Retinal pigment epithelial cell (primary cell): ENCODE measurements around a stretch of chr6.

DNA sequence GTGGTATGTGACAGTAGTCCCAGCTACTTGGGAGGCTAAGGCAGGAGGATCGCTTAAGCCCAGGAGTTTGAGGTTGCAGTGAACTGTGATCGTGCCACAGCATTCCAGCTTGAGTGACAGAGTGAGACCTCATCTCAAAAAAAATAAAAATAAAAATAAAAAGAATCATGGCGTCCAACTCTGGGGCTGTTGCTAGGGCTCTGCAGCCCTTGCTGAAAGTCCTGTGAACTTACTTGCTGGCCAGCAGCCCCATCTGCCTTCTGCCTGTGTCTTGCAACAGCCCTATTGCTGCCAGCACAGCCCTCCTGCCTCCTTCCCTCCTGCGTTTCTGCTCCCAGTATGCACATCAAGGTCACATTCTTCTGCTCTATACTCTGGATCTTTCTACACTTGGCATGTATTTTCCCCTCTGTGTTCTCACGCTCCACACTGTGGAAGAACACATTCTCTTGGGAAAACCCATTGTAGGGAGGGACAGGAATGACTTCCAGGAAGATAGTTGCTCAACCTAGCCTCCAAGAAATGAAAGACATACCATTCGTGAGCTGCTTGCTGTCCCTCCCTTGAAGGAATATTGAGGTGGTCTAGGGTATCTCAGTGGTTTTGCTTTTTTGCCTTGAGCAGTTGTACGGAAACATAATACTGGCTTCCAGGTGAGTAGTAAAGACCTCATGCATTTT lies 80.9 kb upstream of the PHACTR2 start:
- RRBS = no CpG with 5 or more reads among the region's 7 CpGs

DNA sequence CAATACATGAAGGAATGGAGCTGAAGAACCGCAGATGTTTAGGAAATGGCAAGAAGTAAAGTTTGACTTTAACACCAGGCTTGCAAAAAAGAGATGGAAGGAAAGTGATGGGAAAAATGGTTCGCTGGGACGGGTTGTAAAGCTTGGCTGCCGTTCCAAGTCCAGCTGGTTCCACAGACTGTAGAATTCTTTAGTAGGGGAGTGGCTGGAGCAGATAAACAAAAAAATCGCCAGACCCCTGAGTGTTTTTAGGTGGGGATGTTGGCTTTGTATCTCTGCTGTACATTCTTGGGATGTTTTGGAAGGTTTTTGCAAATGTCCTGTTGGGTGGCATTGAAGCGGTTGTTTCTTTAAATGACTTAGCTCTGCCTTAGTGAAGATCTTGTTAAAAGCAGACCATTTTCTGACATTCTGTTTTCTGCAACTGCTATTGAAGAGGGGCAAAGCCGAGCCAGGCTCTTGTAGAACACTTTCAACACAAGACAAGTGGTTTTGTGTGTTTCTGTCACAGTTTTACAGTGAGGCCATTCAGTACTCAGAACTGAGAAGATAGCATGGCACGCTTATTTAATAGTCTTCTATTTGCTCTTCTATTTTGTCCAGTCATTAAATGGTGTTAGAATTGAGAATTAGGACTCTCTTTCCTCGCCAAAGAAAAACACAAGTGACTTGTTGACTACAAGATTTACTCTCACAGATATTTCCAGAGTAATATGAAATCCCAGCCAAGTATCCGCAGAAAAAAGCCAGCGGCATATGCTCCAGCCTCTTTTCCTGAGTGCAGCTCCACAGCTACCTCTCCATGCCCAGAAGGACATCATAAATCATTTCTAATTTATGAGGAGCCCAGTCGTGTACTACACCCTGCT lies 65.7 kb downstream of the PHACTR2 start:
- RRBS = no CpG with 5 or more reads among the region's 12 CpGs

GRCh38 chr6:143901716-143902166 lies 37.5 kb downstream of the ZC2HC1B start:
- RRBS = no CpG with 5 or more reads among the region's 4 CpGs

DNA sequence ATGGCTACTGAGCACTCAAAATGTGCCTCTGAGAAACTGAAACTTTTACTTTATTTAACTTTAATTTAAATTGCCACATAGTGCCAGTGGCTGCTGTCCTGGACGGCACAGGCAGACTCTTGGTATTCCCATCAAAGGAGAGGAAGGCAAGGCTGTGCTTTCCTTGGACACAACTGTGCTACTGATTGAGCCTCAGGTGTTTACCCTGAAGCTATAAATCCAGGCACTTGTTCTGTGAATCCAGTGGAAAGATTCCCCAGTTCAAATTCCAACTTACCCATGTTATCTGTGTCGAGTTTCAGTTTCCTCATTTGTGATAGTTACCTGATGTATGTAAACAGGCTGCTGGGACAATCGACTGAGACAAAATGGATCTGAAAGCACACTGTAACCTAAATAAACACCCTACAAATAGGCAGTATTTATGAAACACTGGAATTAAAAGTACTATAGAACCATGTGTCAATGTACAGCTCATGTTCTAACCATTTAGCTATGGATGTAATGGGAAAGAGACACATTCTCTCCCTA lies 57.2 kb downstream of the PLAGL1 start:
- RRBS = no CpG with 5 or more reads among the region's 3 CpGs

DNA sequence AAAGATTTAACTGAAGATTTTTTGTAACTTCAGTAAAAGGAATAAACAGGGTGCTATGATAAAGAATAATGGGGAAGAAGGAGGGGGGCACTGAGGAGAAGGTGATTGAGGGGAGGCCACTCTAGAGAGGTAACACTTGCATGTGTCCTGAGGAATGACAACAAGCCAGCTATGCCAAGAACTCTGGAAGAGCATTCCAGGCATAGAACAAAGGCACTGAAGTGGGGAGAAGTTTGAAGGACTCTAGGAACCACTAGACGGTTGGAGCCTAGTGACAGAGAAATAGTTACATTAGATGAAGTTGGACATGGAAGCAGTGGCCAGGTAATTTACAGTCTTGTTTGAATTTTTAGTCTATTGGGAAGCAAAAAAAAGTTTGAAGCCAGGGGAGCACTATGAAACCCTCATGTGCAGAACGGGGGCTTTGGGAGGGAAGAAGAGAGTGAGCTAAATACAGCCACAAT lies 10.9 kb upstream of the SF3B5 start:
- RRBS = no CpG with 5 or more reads among the region's 2 CpGs

DNA sequence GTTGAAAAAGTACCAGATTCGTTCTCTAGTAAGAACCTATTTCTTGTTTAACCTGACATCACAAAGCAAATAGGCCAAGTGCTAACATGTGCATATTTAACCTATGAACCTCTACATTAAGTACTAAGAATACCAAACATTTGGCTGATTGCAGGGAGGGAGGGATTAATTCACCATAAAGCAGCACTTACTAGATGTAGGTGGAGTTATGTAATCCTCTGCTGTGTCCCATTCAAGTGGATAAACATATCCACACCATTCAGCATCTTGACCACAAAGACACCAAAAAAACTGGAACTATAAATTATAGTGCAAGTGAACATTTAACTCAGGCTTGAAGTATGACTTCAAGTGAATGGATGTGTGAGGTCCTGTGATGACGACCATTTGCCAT lies 10.2 kb downstream of the STX11 start:
- RRBS = no CpG with 5 or more reads among the region's 2 CpGs

DNA sequence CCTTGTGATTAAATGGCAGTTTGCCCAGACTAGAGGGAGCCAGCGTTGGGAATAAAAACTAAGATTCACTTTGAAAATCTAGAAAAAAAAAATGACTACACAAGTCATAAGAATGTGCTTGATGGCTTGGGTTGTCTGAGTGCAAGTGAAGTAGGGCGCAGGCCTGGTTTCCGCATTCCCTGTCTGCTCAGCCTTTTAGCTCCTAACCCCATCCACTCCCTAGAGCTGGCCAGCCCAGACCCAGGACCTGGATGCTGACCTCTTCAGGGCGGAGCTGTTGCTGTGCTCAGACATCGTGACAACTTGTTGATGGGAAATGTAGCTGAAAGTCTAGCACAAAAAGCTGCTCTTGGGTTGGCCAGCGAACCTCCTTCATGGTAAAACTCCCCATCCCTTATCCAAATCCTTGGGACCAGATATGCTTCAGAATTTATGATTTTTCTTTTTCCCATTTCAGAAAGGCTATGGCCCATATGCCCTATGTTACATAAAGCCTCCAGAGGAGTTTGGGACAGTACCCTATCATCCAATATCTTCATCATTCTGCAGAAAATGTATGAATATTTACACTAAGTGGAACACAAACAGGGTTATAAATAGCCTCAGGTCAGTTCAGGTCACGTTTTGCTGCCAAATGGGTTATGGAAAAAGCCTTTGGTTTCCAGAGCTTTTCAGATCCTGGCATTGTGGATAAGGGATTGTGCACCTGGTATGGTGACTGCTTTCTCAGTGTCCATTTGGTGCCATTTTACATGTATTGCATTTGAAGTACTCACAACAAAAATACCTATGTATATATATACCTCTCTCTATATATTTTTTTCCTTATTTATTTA lies 29.2 kb downstream of the UTRN start:
- RRBS = no CpG with 5 or more reads among the region's 7 CpGs

GRCh38 chr6:144351121-144351772 lies 66.1 kb downstream of the UTRN start:
- RRBS = no CpG with 5 or more reads among the region's 6 CpGs

DNA sequence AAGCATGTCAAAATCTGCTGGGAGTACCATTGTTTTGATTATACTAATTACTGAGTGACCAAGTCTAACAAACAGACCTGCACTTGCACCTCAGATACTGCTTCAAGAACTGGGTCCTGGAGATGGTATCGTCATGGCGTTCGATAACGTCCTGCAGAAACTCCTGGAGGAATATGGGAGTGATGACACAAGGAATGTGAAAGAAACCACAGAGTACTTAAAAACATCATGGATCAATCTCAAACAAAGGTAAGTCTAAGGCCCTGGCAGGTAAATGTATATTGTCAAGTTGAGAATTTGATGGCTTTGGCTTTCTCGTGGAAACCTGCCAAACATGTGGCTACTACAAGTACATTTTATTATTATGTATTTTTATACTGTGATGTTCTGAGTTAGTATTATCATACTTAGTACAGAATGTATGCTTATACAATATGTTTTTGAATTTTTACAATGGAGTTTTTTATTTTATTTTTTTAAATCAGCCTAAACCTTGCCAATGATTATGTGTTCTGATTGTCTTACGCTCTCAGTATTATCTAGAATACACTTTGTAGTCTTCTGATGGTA lies 272.0 kb downstream of the UTRN start:
- RRBS = no CpG with 5 or more reads among the region's 6 CpGs

GRCh38 chr6:144850719-144851578 lies 565.8 kb downstream of the UTRN start:
- RRBS = no CpG with 5 or more reads among the region's 6 CpGs

DNA sequence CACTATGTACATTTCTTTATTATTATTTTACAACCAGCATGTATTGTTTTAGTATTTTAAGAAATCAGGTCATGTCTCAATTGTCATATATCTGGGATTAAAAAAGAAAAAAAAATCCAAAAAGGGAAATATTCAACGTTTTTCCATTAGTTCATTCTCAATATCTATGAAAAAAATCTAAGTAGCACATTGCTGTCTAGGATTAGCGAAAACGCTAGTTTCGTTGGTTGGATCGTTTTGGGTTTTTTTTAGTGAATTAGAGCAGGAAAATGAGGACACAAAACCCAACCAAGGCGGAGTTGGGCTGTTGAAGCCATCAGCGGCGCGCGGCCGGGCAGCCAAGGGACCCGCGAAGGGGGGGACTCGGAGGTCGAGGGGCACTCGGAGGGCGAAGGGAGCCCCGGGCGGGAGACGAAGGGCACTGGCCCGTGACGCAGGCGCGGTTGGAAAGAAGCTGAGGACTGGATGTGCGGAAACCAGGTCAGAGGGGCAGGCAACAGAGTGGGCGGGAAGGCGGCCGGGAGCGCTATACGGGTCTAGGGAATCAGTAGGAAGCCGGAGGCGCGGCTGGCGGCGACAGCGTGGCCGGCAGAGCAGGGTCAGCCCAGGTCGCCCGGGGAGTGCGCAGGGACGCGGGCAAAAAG lies 757 bp downstream of the EPM2A start:
- RRBS = 1% methylated on average over 8 of the region's 42 CpGs

DNA sequence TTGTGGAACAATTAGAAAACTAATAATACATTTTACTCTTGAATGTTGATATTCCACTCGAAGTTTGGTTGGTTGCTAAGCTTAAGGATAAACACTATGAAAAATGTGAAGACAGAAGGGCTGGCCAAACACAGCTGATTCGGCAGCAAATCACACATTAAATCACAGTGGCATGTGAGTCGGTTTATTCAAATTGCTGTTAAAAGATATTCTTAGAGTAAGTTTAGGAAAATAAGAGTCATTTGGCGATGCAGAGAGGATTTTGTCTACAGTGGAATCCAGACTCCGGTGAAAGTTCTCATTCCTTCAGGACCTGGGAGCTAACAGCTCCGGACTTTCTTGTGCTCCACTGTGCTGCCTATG lies 1.4 kb upstream of the EPM2A start:
- RRBS = 0% methylated on average over 2 of the region's 6 CpGs

DNA sequence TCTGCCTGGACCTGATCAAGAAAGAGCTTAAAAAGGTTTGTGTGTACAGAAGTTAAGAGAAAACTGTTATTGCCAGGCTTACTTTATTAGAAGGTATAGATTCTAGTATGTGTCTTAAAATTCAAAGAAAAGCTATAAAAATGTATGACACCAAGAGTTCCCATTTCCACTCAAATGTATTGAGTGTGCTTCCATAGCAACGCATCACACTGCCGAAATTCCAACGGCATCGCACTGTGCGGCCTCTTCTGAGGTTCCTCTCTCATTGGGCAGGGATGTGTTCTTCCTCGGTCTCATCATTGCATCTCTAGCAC lies 171.4 kb downstream of the ADGB start:
- RRBS = no CpG with 5 or more reads among the region's 6 CpGs

DNA sequence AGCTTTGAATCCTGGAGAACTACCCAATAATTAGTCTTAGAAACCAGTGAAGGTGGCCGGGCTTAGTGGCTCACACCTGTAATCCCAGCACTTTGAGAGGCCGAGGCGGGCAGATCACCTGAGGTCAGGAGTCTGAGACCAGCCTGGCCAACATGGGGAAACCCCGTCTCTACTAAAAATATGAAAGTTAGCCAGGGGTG lies 29.0 kb upstream of the STXBP5 start:
- RRBS = no CpG with 5 or more reads among the region's 4 CpGs

DNA sequence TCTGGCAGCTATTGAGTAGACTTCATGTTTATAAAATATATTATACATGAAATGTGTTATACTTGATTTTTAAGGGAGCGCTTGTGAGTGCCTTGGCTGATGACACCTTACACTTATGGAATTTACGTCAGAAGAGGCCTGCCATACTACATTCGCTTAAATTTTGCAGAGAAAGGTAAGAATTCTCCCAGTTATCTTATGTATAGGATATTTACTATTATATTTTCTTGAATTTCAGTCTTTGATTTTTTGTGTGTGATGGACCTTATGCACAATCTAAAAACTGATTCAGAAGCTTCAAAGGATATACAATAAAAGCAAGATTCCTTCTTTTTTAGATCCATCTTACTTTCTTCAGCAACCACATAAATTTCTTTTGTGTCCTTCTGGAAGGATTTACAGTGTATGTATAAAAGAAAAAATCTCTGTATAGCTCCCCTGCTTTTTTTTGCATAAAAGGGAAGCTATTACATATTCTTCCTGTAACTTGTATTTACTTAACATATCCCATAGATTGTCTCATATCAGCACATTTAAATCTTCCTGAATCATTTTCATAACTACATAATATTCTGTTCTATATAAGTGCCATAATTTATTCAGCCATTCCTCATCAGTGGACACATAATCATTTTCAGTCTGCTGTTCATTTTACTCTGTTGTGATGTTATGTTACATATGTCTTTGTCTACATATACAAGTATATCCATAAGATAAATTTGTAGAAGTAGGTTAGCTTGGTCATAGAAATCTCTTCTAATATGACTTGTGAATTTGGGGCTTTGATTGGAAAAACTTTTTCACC lies 35.1 kb downstream of the STXBP5 start:
- RRBS = no CpG with 5 or more reads among the region's 3 CpGs

- RRBS = no CpG with 5 or more reads among the region's 7 CpGs
These were observed 91.3 kb downstream of the STXBP5 start for GRCh38 chr6:147295067-147296329.

DNA sequence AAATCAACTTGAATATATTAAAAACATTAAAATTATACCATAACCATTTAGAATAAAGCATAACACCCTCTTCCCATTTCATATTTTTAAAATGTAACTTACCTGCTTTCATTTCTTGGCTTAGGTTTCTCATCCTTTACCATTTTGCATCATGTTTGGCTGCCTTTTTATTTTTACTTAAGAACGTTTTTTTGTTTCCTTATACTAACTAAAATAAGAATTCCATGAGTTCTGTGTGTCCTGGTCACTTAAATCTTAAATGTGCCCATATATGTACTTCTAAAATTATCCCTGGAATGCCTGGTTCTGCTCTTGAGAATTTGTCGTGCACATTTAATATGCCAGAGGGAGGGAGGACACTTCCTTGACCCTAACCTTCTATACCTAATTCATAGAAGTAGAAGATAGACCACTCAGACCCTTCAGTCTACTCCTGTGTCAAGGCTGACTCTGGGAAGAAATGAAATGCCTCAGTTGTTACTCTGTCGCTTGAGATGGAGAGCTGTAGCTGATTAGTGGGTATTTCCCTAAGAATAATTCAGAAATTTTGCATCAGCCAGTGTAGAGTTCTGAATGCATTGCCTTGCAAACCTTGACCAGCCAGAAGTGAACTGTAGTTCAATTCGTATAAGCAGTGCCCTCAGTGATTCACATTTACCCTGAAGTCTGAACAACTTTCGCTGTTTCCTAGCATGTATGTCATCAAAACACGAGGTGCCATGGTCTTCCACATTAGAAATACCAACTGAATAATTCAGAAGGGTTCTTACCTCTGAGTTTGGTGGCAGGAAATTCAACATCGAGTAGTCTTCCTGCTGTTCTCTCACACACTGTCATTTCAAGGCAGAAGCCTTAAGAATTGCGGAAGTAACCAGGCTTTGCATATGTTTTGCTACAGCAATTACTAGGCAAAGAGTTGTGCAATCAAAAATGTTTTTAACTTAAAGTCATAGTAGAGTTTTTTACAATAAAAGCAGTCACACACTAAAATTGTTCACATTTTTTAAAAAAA lies 117.9 kb downstream of the STXBP5 start:
- RRBS = no CpG with 5 or more reads among the region's 8 CpGs

GRCh38 chr6:147509687-147510347 lies 1.3 kb downstream of the SAMD5 start:
- RRBS = no CpG with 5 or more reads among the region's 12 CpGs

GRCh38 chr6:147919237-147919537 lies 410.7 kb downstream of the SAMD5 start:
- RRBS = no CpG with 5 or more reads among the region's 2 CpGs

GRCh38 chr6:148146823-148147022 lies 195.9 kb upstream of the SASH1 start:
- RRBS = no CpG with 5 or more reads among the region's 3 CpGs